ENCODE results near the gene CD81.

- PRO-cap: no peak
- RAMPAGE, long total RNA, 4 experiments: no peak in any of the 4 experiments
Observed at GRCh38 chr11:1845194-1846210, 6.7 kb downstream of the TNNI2 start.

DNA sequence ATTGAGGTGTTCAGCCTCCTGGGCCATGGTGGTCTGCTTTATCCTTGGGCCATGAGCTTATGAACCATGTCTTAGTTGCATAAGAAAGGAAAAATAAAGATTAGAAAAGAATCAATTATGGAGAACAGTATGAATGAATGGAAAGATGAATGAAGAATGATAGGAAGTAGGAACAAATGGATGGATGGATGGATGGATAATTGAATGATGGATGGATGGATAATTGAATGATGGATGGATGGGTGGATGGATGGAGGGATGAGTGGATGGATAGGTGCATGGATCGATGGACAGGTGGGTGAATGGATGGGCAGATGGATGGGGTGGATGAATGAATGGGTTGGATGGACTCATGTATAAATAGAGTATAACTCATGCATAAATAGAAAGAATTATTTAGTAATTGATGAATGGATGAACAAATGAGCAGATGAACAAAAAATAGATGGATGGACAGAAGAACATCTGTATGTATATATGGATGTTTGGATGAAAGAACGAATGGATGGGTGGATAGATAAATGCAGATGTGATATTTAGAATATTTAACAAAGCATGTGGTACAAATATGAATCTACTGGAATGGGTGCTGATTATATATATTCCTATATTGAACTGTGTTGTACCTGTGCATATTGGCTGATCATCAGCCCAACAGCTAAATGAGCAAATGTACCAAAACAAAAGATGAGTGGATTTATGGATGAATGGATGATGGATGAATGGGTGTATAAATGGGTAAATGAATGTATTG lies 7.4 kb downstream of the LSP1 start:
- PRO-cap: no peak
- RAMPAGE, long total RNA, 4 experiments: no peak in any of the 4 experiments

DNA sequence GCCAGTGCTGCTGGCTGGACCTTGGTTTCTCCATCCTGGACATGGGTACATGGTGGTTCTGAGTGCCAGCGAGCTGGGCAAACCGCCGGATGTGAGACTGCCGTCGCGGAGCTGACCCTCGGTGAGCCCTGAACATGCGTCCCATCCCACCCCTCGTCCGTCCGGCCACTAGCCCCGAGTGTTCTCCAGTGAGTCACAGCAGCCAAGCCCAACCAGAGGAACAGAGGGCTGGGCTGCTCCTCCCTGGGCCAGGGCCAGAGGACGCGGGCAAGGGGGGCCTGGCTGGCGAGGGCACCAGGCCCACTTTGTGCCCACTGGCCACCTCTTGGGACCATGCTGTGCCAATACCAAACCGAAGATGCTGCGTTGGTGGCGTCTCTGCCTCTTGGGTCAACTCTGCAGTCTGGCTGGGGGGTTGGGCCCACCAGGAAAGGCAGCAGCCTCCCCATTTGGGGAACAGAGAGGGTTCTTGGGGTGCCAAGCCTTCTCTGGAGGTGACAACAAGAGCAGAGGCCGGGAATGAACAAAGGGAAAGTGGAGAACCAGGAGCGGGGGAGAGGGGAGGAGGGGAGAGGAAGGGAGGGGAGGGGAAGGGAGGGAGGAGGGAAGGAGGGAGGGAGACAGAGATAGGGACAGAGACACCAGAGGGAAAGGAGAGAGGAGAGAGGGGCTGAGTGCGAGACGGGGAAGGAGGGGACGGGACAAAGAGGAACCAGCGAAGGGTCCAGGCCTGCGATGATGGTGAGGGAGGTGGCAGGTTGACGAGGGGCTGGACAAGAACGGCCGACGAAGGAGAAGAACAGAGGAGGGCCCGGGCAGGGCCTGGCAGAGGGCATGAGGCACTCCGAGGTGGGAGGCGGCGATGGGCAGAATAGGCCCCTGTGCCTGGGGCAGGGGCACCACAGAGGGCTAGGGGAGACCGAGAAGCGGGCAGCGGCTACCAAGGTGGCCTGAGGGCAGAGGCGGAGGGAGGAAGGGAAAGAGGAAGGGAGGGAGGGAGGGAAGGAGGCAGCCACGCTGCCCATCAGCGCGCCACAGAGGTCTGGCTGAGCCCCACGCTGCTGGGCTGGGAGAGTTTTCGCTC lies 11.0 kb downstream of the LSP1 start:
- PRO-cap: bidirectional peak, plus-strand start at position 259 of the sequence, minus-strand start at position 170 of the sequence
- RAMPAGE, long total RNA, 4 experiments: start-site peak on the plus strand in 3 of 4 experiments, centred at positions 458 to 645 of the sequence, 10 to 30 reads per replicate

DNA sequence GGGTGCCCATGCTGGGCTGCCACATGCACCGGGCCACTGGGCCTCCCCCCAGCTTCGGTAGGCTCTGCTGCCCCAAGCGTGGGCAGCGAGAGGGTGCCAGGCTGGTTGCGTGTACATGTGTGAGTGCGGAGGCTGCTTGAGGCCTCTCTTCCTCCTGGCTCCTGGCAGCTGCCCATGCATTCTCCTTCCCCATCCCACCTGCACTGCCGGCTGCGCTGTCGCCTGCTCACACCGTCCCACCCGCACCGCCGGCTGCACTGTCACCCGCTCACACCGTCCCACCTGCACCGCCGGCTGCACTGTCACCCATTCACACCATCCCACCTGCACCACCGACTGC lies 12.4 kb downstream of the LSP1 start:
- PRO-cap: no peak
- RAMPAGE, long total RNA, 4 experiments: no peak in any of the 4 experiments

DNA sequence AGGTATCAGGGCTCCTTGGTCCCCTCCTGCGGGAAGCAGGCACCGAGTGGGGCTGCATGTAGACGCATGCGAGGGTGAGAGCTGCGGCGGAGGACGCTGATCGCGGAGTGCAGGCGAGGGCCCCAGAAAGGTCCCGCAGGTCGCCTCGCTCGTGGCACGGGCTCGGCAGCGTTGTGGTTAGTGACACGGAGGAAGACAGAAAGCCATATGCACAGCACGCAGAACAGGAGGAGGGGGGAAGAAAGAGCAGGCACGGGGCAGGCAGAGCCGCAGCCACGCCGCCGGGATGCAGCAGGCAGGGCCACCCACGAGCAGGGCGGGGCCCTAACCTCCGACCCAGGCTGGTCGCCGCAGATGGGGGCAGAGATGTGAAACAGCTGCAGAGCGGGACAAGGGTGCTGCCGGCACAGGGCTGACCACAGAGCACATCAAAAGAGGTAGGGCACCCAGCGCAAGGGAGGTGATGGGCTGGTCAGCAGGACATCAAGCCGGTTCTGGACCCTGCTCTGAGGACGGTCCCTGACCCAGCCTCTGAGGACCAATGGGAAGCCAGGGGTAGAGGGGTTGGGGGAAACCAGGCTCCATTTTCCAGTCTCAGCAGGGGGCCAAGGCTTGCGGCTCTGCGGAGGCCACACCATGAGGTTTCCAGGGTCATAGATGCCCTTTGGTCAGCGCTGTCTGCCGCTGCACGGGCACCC lies 18.2 kb downstream of the LSP1 start:
- PRO-cap: no peak
- RAMPAGE, long total RNA, 4 experiments: start-site peak on the plus strand in 4 of 4 experiments, centred at positions 352 to 380 of the sequence, 28 to 47 reads per replicate

GRCh38 chr11:1896828-1897495 lies 5.3 kb upstream of the PRR33 start:
- PRO-cap: no peak
- RAMPAGE, long total RNA, 4 experiments: no peak in any of the 4 experiments

DNA sequence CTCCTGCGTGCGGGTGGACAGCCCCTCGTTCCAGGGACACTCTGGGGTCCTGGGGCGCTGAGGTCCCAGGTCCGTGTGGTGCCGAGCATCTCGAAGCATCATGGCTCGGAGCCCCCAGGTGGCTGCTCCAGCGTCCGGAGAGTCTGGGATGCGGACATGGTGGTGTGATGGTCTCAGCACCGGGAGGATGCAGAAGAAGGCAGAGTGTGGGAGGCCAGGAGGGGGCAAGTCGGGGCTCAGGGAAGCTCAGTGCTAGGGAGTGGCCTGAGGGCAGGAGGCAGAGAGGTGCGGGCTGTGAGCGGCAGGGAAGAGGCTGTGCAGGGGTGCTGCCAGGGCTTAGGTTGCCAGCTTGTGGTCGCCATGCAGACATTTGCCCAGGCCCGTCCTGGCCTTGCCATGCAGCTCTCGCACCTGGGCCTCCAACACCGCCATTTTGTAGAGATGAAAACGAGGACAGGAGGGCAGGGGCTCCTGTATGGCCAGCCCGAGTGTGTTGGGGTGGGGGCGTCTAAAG lies 363 bp downstream of the TNNT3 start:
- PRO-cap: no peak
- RAMPAGE, long total RNA, 4 experiments: no peak in any of the 4 experiments

- PRO-cap: unidirectional peak, plus-strand start at chr11:1968044
- RAMPAGE, long total RNA, 4 experiments: no peak in any of the 4 experiments
Observed at GRCh38 chr11:1967914-1968275, 20.8 kb downstream of the MRPL23 start.

GRCh38 chr11:2131106-2131515 lies 8.1 kb downstream of the IGF2 start:
- PRO-cap: no peak
- RAMPAGE, long total RNA, 4 experiments: no peak in any of the 4 experiments

- PRO-cap: no peak
- RAMPAGE, long total RNA, 4 experiments: no peak in any of the 4 experiments
Observed at GRCh38 chr11:2166110-2166511, 5.1 kb upstream of the INS start.

DNA sequence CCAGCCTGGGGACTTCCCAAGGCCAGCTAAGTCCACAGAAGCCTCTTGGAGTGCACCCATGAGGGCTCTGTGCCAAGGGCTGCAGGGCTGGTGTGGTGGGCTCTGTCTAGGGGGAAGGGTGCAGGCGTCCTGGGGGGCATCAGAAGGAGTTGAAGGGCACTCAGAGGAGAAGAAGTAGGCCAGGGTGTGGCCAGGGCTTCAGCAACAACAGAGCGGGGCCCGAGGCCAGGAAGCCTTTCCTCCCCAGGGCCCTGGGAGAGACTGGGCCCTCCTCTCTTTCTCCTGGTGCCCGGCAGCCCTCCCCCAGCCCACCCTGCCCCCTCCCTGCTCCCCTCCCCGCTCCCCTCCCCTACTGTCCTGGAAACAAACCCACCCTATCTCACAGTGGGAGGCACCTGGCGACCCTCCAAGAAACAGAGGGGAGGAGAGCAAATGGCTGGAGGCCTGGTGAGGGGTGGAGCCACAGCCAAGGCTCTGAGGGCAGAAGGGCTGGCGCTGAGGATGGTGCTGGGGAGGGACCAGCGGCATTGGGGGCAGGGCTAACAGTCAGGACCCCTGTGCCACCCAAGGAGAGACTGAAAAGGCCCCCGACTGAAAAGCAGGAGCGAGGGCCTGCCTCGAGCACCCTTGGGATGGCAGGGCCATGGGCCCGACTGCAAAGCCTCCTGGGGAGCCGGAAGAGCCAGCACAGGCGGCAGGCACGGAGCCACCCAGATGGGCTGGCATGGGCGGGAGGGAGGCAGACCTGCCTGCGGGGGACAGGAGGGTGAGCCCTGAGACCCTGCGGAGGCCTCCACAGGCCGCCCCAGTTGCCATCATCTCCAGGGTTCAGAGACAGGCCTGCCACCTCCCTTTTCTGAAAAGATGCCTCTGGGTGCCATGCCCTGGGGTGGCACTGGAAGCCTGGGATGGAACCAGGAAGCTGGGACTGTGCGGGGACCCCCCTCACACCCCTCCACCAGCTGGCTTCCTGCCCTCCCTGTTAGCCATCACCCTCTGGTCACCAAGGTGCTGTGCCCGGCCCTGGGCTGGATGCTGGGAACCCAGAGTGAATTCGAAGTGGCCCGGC lies 13.4 kb downstream of the TSPAN32 start:
- PRO-cap: bidirectional peak, plus-strand start at position 463 of the sequence, minus-strand start at position 263 of the sequence; unidirectional peak, minus-strand start at position 655 of the sequence
- RAMPAGE, long total RNA, 4 experiments: no peak in any of the 4 experiments

DNA sequence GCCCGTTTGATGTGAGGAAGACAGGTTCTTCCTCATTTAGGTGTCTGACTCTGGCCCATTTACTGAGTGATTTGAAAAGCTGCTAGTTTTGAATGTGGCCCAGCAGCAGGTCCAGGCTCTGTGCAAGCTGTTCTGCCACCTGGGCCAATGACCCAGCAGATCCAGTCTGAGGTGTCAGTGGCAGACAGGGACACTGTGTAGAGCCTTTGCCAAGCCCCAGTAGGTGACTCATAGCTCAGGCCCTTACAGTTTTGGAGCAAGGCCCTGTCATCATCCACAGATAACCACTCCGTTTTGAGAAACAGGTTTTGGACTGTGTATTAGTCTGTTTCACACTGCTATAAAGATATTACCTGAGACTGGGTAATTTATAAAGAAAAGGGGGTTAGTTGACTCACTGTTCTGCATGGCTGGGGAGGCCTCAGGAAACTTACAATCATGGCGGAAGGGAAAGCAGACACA lies 23.9 kb downstream of the TSPAN32 start:
- PRO-cap: no peak
- RAMPAGE, long total RNA, 4 experiments: no peak in any of the 4 experiments

DNA sequence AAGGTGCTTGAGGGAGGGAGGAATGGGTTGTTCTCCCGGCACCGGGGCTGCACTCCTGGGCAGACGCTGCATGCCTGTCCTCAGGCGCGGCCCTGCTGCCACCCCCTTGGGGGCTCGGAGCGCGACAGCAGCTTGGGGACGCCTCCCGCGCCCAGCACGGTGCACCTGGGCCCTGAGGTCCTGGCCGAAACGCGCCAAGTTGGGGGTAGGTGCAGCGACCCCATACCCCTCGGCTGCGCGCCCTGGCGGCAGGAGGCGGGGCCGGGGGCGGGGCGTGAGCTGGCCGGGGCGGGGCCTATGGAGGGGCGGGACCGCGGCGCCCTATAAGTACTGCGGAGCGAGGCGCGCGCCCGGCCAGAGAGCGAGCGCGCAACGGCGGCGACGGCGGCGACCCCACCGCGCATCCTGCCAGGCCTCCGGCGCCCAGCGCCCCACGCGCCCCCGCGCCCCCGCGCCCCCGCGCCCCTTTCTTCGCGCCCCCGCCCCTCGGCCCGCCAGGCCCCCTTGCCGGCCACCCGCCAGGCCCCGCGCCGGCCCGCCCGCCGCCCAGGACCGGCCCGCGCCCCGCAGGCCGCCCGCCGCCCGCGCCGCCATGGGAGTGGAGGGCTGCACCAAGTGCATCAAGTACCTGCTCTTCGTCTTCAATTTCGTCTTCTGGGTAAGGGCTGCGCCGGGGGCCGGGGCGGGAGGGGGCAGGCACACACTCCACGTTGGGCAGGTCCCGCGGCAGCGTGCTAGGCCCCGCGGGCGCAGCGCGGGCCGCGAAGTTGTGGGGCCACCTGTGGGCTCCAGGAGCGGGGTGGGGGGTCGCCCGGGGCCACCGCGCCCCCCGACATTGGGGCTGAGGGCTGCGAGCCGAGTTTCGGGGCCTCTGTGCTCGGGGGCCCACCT lies at the start of gene CD81:
Gene CD81 (plus strand): TSS at position 353 of the 891 bp plus-strand sequence.
- PRO-cap: unidirectional peak, plus-strand start at position 357 of the sequence
- RAMPAGE, long total RNA, 4 experiments: start-site peak on the plus strand in 2 of 4 experiments, centred at positions 617 to 618 of the sequence, 13 to 28 reads per replicate

- PRO-cap: no peak
- RAMPAGE, long total RNA, 4 experiments: no peak in any of the 4 experiments
Observed at GRCh38 chr11:2379392-2380011, 2.4 kb downstream of the CD81 start.

DNA sequence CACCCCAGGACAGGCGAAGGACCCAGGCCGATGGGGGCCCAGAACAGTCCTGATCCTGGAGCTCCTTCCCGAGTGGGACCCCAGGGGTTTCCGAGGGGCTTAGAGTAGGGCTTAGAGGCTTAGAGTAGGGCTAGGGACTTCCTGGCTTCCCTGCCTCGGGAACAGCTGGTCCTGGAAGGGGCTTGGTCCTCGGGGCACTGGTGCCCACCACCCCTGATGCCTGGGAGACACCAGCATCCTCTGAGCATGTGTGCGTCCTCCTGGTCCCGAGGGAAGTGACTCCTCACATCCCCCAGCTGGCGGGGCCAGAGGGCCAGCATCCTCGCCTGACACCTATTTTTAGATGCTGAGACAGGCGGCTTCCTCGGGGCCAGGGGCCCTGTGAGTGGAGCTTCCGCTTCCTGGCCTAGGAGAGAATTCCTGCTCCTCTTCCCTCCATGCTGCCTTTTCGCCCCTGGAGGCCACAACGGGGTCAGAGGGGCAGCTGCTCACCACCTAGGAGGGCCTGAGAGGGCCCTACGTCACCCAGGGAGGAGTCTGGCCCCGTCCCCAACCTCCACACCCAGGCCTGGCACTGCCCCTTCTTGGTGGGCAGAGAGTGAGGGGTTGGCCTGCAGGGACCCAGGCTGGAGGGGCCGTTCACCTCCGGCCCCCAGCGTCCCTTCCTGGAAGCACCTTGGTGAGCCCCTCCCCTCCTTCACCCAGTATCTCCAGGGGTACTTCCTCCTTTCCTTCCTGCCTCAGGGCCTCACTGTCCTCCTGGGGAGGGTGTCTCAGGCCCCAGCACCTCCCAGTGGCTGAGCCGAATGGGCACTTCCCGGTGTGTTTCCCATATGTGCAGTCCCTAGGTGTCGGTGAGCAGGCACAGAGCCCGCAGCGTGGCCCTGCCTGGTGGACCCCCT lies 5.9 kb downstream of the CD81 start:
- PRO-cap: bidirectional peak, plus-strand start at position 342 of the sequence, minus-strand start at position 277 of the sequence
- RAMPAGE, long total RNA, 4 experiments: no peak in any of the 4 experiments

DNA sequence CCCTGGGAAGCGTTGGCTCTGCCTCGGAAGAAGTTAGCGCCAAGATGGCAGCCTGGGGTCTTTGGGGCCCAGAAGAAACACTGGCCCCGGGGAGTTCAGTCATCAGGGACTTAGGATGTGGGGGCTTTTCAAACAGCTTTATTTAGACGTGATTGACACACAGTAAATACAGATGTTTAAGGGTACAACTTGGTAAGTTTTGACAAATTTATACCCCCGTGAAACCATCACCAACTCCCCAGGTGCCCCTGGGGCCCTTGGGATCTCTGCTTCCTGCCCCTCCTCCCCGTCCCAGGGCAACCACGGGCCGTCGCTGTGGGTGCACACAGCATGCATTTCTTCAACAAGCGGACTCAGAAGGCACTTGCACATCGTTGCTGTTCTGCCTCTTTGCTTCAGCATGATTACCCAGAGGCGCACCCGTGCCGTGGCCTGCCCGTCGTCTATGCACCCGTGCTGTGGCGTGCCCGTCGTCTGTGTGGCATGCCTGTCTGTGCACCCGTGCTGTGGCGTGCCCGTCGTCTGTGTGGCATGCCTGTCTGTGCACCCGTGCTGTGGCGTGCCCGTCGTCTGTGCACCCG lies 8.0 kb downstream of the CD81 start:
- PRO-cap: no peak
- RAMPAGE, long total RNA, 4 experiments: no peak in any of the 4 experiments

GRCh38 chr11:2394592-2395353 lies 5.8 kb upstream of the TSSC4 start:
- PRO-cap: no peak
- RAMPAGE, long total RNA, 4 experiments: no peak in any of the 4 experiments

GRCh38 chr11:2399342-2399995 lies 1.1 kb upstream of the TSSC4 start:
- PRO-cap: no peak
- RAMPAGE, long total RNA, 4 experiments: no peak in any of the 4 experiments

GRCh38 chr11:2401124-2402132 lies 878 bp downstream of the TSSC4 start:
- PRO-cap: no peak
- RAMPAGE, long total RNA, 4 experiments: no peak in any of the 4 experiments

DNA sequence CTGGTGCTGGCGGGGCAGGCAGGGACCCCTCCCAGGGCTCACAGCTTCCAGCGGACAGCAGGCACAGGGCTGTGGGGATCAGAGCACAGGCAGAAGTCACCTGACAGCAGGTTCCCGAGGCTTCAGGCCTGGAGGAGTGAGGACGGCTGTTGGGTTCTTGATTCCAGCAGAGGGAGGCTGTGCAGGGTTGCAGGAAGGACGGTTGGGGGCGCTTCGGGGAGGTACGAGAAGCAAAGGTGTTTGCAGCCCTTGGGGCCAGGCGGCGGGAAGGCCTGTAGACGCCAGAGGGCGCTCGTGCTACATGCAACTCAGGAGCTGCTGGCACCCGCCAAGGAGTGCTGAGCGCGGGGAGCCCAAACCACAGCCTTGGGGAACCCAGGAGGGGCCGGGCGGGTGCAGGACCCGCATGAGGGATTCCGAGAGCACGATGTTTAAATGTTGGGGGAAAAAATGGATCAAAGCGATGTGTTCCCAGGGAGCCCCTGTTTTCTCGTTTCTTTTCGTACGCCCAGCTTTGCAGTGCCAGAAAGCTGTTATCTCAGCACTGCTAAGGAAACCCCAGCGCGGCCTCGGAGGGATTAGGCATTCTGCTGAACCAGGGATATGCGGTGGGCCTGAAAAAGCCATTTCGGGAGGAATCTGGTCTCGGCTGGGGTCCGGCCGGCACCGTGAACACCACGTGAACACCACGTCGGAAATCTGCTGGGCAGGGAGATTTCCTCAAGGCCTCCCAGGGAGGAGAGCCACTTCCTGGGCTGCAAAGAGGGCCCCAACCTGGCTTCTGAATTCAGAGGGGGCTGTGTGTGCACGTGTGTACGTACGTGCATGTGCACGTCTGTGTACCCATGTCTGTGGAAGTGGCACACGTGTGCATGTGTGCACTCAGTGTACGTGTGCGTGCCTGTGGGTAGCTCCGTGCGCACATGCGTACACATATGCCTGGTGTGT lies 88.1 kb downstream of the KCNQ1 start:
- PRO-cap: no peak
- RAMPAGE, long total RNA, 4 experiments: no peak in any of the 4 experiments